HepG2 (cell line): ENCODE results near the gene IGLL1.

DNA sequence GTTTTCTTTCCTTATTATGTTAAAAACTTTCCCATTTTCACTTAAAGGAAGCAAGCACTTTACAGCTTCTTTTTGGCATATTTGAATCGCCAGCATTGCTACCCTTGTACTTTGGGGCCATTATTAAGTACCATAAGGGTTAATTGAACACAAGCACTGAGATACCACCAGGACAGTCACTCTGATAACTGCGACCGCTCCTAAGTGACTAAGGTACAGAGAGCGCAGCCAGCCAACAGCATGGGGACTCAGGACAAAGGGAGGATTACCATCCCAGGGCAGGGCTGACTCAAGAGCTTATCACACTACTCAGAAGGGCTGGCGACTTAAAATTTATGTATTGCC lies 559 bp downstream of the ZNF280A start:
- RRBS, 2 experiments: no CpG with 5 or more reads among the region's 5 CpGs
CAGE:
- cytosol, long polyA minus RNA: no peak
- cytosol, long polyA plus RNA: no peak
- long polyA plus RNA: no peak
- nucleus, long polyA minus RNA: no peak
- nucleus, long polyA plus RNA: no peak

DNA sequence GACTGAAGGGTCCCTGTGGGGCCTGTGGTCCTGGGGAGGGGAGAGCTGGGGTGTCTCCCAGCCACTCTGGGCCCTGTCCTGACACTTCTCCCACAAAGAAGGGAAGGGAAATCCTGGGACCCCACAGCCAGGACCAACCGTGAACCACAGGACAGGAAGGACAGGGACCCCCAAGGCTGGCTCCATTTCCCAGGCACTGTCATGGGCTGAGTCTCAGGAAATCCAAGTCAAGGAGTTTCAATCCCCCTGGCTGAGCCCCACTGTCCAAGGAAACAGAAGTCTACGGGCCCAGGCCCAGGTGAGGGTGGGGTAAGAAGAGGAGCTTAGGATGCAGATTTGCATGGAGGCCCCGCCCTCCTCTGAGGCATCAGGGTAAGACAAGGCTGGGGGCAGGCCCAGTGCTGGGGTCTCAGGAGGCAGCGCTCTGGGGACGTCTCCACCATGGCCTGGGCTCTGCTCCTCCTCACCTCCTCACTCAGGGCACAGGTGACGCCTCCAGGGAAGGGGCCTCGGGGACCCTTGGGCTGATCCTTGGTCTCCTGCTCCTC lies 31.4 kb upstream of the IGLL5 start:
- RRBS, 2 experiments: no CpG with 5 or more reads among the region's 7 CpGs
CAGE:
- cytosol, long polyA minus RNA: no peak
- cytosol, long polyA plus RNA: no peak
- long polyA plus RNA: no peak
- nucleus, long polyA minus RNA: no peak
- nucleus, long polyA plus RNA: no peak

DNA sequence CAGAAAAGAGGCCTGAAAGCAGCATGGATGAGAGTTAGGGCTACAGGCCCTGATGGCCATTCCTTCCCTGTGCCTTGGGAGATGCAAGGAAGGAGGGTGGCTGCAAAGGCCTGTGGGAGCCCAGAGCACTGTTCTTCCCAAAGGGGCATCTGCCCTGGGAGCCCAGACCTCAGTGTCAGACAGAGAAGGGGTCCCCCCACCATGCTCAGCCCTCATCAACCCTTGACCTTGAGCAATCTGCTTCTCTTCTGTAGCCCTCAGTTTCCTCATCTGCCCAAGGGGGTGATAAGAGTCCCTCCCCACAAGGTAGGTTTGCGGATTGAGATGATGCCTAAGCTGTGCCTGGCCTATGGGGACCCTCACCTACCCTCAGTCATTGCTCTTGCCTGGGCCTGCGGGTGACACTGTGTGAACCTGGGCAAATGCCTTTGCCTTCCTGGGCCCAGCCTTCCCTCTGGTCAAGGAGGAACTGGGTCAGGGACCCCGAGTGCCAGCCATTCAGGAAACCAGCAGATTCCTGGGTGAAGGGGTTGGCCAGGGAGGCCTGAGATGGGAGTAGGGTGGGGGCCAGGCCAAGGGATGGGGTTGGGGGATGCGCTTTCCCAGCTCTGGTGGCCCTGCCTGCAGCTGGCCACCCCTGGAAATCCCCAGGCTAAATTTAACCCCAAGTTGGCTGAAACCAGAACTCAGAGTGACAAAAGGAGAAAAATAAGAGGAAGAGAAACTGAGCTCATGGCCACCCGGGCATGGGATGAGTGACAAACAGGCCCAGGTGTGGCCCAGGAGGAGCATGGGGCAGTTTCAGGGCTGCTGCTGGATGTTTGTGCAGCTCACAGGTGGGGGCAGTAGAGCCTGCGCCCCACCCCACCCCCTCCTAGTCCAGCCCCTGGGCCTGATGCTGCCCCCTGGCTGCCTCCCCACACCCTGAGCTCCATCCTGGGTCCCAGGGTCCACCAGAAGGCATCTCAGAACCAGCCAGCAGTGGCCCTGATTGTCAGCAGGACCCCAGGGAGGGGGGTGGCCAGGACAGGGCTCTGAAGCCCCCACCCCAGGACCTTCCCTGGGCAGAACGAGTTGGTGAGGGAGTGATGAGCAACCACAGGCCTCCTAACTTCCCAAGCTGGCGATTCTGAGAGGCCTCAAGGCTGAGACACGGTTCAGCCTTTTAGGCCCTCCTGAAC lies 47.8 kb downstream of the IGLL5 start:
- RRBS, 2 experiments: no CpG with 5 or more reads among the region's 9 CpGs
CAGE:
- cytosol, long polyA minus RNA: no peak
- cytosol, long polyA plus RNA: no peak
- long polyA plus RNA: no peak
- nucleus, long polyA minus RNA: no peak
- nucleus, long polyA plus RNA: no peak

DNA sequence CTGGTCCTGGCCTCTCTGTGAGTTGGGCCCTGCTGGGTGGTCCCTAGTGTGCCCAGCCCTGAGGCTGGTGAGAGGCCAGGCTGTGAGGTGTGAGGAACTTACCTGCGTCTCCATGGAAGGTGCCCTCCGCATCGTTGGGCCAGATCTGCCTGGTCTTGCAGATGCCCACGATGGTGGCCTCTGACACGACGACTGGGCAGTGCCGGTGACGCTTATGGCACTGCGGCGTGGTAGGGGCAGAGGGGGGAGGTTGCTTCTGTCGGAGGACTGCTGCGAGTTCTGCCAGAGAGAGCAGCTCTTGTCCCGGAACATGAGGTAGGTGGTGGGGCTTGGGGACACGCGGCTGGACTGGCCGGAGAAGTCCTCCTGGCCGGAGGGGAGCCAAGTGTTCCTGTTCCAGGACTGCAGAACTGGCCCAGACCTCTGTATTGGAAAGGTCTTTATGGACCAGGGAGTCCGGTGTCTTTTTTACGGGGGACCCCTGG lies 451 bp upstream of the BCR start:
- RRBS, 2 experiments: under 1 to 2% methylated on average over 9 to 11 of the region's 19 CpGs
CAGE:
- cytosol, long polyA minus RNA: no peak
- cytosol, long polyA plus RNA: no peak
- long polyA plus RNA: no peak
- nucleus, long polyA minus RNA: no peak
- nucleus, long polyA plus RNA: no peak

- RRBS, 2 experiments: no CpG with 5 or more reads among the region's 13 CpGs
CAGE:
- cytosol, long polyA minus RNA: no peak
- cytosol, long polyA plus RNA: no peak
- long polyA plus RNA: no peak
- nucleus, long polyA minus RNA: no peak
- nucleus, long polyA plus RNA: no peak
Observed at GRCh38 chr22:23215438-23216347, 35.4 kb downstream of the BCR start.

GRCh38 chr22:23237385-23237783 lies 57.1 kb downstream of the BCR start:
- RRBS, 2 experiments: no CpG with 5 or more reads among the region's 9 CpGs
CAGE:
- cytosol, long polyA minus RNA: no peak
- cytosol, long polyA plus RNA: no peak
- long polyA plus RNA: no peak
- nucleus, long polyA minus RNA: no peak
- nucleus, long polyA plus RNA: no peak

GRCh38 chr22:23241944-23242728 lies 61.8 kb downstream of the BCR start:
- RRBS, 2 experiments: 96 to 99% methylated on average over 3 of the region's 10 CpGs
CAGE:
- cytosol, long polyA minus RNA: no peak
- cytosol, long polyA plus RNA: no peak
- long polyA plus RNA: no peak
- nucleus, long polyA minus RNA: no peak
- nucleus, long polyA plus RNA: no peak

DNA sequence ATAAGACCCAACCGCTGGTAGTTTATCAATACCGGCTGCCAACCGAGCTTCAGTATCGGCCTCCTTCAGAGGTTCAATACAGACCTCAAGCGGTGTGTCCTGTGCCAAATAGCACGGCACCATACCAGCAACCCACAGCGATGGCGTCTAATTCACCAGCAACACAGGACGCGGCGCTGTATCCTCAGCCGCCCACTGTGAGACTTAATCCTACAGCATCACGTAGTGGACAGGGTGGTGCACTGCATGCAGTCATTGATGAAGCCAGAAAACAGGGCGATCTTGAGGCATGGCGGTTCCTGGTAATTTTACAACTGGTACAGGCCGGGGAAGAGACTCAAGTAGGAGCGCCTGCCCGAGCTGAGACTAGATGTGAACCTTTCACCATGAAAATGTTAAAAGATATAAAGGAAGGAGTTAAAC lies 40.5 kb downstream of the IGLL1 start:
- RRBS, 2 experiments: 31% methylated on average over 2 of the region's 18 CpGs; no CpG with 5 or more reads in 1 of the 2 experiments
CAGE:
- cytosol, long polyA minus RNA: no peak
- cytosol, long polyA plus RNA: no peak
- long polyA plus RNA: no peak
- nucleus, long polyA minus RNA: no peak
- nucleus, long polyA plus RNA: no peak

DNA sequence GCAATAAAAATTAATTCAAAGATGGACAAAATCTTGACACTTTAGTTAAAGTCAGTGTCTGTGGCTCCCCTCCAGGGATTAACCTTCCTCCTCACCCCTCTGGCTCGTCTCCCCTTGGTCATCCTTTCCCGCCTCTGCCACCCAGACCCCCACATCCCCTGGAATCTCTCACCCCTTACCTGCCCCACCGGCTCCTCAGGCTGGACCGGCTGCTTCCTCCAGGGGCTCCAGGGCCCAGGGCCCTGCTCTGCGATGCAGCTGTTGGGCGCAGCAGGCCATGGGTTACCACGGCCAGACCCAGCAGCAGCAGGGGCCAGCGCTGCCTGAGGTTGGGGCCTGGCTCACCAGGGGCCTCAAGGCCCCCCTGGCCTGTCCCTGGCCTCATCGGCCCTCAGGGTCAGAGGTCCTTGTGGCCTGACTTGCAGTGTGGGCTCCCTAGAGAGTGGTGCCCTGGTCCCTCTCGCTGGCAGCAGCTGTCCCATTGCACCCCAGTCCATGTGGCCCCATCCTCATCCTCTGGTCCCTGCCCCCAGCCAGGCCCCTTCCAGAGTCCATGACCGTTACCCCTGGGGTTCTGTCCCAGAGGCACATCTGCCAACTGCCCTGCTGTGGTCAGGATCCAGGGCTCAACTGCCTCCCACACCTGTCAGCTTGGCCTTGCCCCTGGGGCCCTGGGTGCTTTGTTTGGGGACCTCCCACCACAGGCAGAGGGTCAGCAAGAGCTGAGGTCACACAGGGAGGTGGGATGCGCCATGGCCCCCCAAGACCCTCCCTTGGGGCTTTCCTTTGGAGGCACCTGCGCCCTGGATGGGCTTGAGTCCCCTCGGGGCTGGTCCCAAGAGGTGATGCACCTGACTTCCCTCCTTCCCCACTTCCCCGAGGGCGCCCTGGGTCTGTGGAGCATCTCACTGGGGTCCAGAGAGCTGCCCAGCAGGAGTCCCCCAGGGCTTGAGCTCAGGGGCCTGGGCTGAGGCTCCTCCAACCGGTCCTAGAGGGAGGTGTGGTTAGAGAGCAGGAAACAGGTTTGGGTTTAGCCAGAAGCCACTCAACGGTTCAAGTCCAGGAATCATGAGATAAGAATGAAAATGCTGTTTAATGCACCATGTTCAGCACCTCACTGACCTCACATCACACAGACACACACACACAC lies at the start of gene IGLL1:
Gene IGLL1, minus strand, starts transcription at position 485 of the 1,150 bp plus-strand sequence.
- RRBS, 2 experiments: no CpG with 5 or more reads among the region's 18 CpGs
CAGE:
- cytosol, long polyA minus RNA: no peak
- cytosol, long polyA plus RNA: no peak
- long polyA plus RNA: no peak
- nucleus, long polyA minus RNA: no peak
- nucleus, long polyA plus RNA: no peak

DNA sequence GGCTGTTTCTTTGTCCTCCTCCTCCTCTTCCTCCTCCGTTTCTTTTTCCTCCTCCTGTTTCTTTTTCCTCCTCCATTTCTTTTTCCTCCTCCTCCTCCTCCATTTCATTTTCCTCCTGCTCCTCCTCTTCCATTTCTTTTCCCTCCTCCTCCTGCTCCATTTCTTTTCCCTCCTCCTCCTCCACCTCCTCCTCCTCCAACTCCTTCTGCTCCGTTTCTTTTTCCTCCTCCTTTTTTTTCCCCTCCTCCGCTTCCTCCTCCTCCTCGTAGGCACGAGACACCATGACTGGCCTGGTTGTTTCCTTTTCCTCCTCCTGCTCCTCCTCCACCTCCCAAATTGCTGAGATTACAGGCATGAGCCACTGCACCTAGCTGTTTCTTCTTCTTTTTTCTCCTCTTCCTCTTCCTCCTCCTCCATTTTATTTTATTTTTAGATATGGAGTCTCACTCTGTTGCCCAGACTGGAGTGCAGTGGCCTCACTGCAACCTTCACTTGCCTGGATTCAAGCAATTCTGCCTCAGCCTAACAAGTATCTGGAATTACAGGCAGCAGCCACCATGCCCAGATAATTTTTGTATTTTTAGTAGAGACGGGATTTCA lies 25.7 kb upstream of the DRICH1 start:
- RRBS, 2 experiments: no CpG with 5 or more reads among the region's 6 CpGs
CAGE:
- cytosol, long polyA minus RNA: no peak
- cytosol, long polyA plus RNA: no peak
- long polyA plus RNA: start-site peak on the minus strand centred at position 158 of the sequence, 345 bp wide, 31 and 29 reads in 2 replicates
- nucleus, long polyA minus RNA: no peak
- nucleus, long polyA plus RNA: start-site peak on the minus strand centred at position 191 of the sequence, 280 bp wide, 165 and 136 reads in 2 replicates

- RRBS, 2 experiments: no CpG with 5 or more reads among the region's 4 CpGs
CAGE:
- cytosol, long polyA minus RNA: no peak
- cytosol, long polyA plus RNA: no peak
- long polyA plus RNA: no peak
- nucleus, long polyA minus RNA: no peak
- nucleus, long polyA plus RNA: no peak
Observed at GRCh38 chr22:23909265-23909677, 15.1 kb downstream of the MIF start.

DNA sequence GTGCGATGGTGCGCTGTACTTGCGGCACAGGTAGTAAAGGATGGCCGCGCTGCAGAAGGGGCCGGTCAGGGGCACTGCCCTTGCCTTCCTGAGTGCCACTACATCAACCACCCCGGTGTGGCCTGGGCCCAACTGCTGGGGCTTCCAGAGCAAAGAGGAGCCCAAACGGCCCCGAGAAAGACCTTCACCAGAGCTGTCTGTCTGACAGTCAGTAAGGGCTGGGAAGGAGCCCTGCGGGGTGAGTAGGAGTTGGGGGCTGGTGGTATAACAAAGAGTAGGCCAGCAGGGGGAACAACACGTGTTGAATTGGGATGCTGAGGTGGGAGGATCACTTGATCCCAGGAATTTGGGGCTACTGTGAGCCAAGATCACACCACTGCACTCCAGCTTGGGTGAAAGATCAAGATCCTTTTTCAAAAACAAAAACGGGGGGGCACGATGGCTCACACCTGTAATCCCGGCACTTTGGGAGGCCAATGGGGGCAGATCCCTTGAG lies 3.9 kb downstream of the GSTT4 start:
- RRBS, 2 experiments: no CpG with 5 or more reads among the region's 14 CpGs
CAGE:
- cytosol, long polyA minus RNA: no peak
- cytosol, long polyA plus RNA: no peak
- long polyA plus RNA: no peak
- nucleus, long polyA minus RNA: no peak
- nucleus, long polyA plus RNA: no peak

GRCh38 chr22:24177857-24178493 lies 3.3 kb upstream of the SUSD2 start:
- RRBS, 2 experiments: no CpG with 5 or more reads among the region's 15 CpGs
CAGE:
- cytosol, long polyA minus RNA: no peak
- cytosol, long polyA plus RNA: no peak
- long polyA plus RNA: no peak
- nucleus, long polyA minus RNA: no peak
- nucleus, long polyA plus RNA: no peak

DNA sequence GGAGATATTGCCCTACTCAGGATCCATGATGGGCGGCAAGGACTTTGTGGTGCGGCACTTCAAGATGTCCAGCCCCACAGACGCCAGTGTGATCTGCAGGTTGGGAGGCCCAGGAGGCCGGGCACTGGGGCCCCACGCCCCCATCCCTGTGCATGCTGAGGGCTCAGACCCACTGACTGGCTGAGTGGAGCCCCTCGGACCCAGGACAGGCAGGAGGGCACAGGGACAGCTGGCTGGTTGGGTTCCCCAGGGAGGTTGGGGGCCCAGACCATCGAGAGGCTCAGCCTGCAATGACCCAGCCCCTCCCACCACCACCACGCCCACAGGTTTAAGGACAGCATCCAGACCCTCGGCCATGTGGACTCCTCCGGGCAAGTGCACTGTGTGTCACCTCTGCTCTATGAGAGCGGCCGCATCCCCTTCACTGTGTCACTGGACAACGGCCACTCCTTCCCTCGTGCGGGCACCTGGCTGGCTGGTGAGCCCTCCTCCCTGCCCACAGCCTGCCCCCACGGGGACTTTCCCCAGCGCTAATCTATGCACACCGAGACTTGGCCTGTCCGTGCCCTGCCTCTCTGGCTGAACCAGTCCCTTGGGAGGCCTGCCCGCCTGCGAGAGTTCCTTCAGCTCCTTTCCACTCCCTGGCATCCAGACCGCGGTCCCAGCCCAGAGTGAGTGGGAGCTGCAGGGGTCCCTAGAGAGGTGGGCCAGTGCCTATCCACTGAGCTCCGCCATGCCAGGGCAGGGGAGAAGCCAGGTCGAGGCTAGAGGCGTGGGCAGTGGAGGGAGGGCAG lies 2.1 kb downstream of the SUSD2 start:
- RRBS, 2 experiments: no CpG with 5 or more reads among the region's 26 CpGs
CAGE:
- cytosol, long polyA minus RNA: no peak
- cytosol, long polyA plus RNA: no peak
- long polyA plus RNA: no peak
- nucleus, long polyA minus RNA: no peak
- nucleus, long polyA plus RNA: no peak

DNA sequence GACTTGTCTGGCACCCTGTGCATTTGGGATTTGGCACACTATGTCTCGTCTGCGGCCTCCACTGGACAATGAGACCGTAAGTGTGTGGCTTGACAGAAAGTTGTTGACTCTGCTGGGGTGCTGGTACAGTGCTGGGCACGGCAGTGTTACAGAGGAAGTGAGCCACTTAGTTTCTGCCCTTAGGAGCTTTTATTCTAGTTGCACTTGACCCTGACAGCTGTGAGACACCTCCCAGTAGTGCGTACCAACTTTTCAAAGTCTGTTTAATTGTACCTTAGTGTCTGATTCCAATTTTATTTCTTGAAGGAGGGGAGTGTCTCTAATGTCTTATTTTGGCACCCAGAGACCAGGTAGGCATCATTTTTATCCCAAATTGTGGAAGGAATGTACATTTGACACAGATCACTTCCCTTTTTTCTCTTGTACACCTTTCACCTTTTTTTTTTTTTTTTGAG lies 4.5 kb downstream of the SPECC1L start:
- RRBS, 2 experiments: no CpG with 5 or more reads among the region's 5 CpGs
CAGE:
- cytosol, long polyA minus RNA: no peak
- cytosol, long polyA plus RNA: no peak
- long polyA plus RNA: no peak
- nucleus, long polyA minus RNA: no peak
- nucleus, long polyA plus RNA: no peak

- RRBS, 2 experiments: no CpG with 5 or more reads among the region's 3 CpGs
CAGE:
- cytosol, long polyA minus RNA: no peak
- cytosol, long polyA plus RNA: no peak
- long polyA plus RNA: no peak
- nucleus, long polyA minus RNA: no peak
- nucleus, long polyA plus RNA: no peak
Observed at GRCh38 chr22:24289625-24289987, 19.0 kb downstream of the SPECC1L start.

- RRBS, 2 experiments: no CpG with 5 or more reads among the region's 1 CpG
CAGE:
- cytosol, long polyA minus RNA: no peak
- cytosol, long polyA plus RNA: no peak
- long polyA plus RNA: no peak
- nucleus, long polyA minus RNA: no peak
- nucleus, long polyA plus RNA: no peak
Observed at GRCh38 chr22:24292135-24292595, 21.5 kb downstream of the SPECC1L start.

CAGE:
- cytosol, long polyA minus RNA: no peak
- cytosol, long polyA plus RNA: no peak
- long polyA plus RNA: no peak
- nucleus, long polyA minus RNA: no peak
- nucleus, long polyA plus RNA: no peak
Observed at GRCh38 chr22:24303950-24304471, 33.4 kb downstream of the SPECC1L start.

GRCh38 chr22:24392428-24392978 lies 34.9 kb upstream of the ADORA2A start:
- RRBS, 2 experiments: no CpG with 5 or more reads among the region's 5 CpGs
CAGE:
- cytosol, long polyA minus RNA: no peak
- cytosol, long polyA plus RNA: no peak
- long polyA plus RNA: no peak
- nucleus, long polyA minus RNA: no peak
- nucleus, long polyA plus RNA: no peak

GRCh38 chr22:24426501-24427096 lies 800 bp upstream of the ADORA2A start:
- RRBS, 2 experiments: 94 to 96% methylated on average over 2 of the region's 12 CpGs
CAGE:
- cytosol, long polyA minus RNA: no peak
- cytosol, long polyA plus RNA: no peak
- long polyA plus RNA: no peak
- nucleus, long polyA minus RNA: no peak
- nucleus, long polyA plus RNA: no peak